Lower leg skin (tissue), 2 donors: Measurements from ENCODE around the gene MEGF10.

DNA sequence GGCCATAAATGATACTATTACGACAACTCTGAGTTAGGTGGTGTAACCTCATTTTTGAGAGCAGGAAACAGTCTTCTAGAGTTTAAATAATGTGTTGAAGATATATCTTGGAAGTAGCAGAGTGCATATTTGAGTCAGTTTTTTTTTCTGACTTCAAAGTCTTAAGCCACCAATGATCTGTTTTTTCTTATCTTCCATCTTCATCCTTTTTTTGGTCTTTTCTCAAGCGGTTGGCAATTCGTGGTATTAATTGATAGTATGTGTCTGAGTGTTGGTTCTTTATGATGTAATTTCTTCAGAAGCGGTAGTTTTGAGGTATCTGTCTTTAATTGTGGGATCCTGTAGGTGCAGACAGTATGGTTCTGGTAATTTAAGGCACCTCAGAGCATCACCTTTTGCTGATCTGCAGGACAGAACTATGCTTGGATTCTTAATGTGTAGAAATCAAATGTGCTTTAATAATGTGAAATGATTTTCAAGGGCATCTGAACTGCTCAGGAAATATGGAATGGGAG lies 3.9 kb downstream of the CSNK1G3 start:
- PRO-cap, result no peak
- RAMPAGE, long total RNA, 2 experiments, result no peak in any of the 2 experiments

DNA sequence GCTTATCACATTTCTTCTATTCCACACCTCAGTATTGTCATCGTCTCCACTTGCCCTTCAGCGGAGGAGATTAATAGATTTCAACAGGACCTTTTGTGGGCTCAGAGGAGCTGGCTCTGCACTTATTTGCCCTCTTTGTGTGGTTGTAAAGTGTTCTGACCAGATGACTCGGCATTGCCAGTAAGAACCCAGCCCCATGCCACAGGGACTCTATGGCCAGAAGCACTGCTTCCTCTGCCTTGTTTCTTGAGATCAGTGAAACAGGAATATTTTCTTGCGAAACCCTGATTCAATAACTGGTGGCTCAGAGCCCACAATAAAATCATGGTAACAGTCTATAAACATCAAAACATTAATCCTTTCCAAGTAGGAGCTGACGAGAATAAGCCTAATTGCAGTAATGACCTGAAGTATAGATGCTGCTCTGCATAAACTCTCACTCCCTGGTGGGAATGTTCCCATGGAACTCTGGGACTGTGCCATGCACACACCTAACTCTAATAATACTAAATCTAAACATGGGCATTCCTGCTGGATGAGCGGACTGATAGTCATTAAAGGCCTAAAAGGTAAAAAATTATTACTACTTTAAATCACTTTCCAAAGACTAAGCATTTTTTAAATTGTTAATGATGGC lies 344.3 kb downstream of the ZNF608 start:
- PRO-cap, result unidirectional peak, minus-strand start at position 248 of the sequence
- RAMPAGE, long total RNA, 2 experiments, result no peak in any of the 2 experiments

GRCh38 chr5:125026999-125027337 lies 280.5 kb upstream of the ZNF608 start:
- PRO-cap, result no peak
- RAMPAGE, long total RNA, 2 experiments, result no peak in any of the 2 experiments

- PRO-cap, result no peak
- RAMPAGE, long total RNA, 2 experiments, result no peak in any of the 2 experiments
Measured at GRCh38 chr5:125036525-125037074, 290.2 kb upstream of the ZNF608 start.

DNA sequence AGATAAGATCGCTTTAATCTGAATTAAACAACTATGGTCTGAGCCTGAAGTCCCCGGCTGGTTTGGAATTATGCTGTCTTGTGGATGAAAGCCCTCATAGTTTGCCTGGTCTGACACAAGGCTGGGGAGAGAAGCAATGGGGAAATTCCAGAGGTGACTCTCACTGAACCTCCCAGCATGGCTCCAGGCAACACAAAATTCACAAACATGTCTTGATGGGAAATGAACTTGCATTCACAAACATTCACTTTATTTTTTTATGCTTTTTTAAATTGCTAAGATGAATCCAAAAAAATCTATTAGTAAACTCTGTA lies 27.9 kb upstream of the GRAMD2B start:
- PRO-cap, result no peak
- RAMPAGE, long total RNA, 2 experiments, result no peak in any of the 2 experiments

GRCh38 chr5:126436492-126437011 lies 13.3 kb downstream of the GRAMD2B start:
- PRO-cap, result no peak
- RAMPAGE, long total RNA, 2 experiments, result no peak in any of the 2 experiments

DNA sequence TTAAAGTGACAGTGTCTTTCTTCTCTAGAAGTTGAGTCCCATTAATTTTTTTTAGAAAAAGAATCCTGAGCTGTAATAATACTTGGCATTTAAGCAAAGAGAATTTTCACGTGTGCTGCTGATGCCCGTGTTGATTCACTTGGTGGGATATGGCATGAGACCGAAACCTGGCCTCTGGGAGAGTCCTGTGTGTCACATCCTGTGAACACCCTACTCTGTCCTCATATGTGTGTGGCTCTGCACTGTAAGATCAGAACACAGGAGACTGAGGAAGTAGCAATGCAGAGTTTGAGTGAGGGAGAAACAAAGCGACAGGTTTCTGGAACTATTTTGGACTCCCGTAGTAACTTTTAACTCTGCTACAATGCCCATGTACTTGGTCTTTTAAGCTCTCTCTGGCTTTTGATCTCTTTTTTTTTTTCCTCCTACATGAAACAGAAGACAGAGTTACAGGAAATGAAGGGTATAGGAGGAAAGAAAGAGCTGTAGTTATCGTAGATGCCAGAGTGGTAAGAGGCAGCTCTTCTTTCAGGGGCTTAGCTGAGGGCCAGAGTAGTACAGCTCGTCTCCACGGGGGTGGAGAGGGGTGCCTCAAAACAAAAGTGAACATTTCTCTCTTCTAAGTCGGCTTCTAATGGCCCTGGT lies 26.6 kb downstream of the GRAMD2B start:
- PRO-cap, result bidirectional peak, plus-strand start at position 253 of the sequence, minus-strand start at position 141 of the sequence; unidirectional peak, plus-strand start at position 253 of the sequence
- RAMPAGE, long total RNA, 2 experiments, result no peak in any of the 2 experiments

DNA sequence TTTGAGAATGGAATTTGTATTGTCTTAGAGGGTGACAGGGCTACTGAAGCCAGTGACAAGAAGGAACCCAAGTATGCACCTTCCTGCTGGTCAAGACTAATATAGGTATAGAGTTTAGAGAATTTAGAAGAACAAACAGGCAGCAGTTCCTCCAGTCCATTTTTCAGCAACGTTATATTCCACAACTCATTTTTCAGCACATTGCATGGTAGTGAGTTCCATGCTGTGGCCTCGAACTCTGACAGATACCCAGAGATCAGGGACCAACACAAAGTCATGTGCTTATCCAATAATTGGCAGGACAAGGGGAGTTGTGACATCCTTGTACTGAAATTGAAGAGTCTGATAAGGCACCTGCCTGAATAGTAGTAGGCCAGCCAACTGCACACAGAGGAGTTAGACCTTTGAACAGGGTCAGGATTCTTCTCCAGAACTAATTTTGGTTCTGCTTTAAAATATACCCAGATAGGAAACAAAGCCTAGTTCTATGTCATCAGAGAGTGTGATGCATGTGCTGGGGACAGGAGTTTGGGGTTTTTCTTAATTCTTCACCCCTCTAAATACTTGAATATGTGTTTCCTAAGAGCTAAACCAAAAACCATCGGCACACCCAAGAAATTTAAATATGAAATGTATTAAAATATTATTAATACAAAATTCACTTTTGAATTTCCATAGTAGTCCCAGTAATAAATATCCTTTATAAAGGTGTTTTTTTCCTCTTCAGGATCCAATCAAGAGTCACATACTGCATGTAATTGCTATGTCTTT lies 46.8 kb downstream of the GRAMD2B start:
- PRO-cap, result no peak
- RAMPAGE, long total RNA, 2 experiments, result no peak in any of the 2 experiments

GRCh38 chr5:126508470-126509334 lies 85.5 kb downstream of the GRAMD2B start:
- PRO-cap, result no peak
- RAMPAGE, long total RNA, 2 experiments, result no peak in any of the 2 experiments

GRCh38 chr5:126776143-126776374 lies 877 bp upstream of the LMNB1 start:
- PRO-cap, result no peak
- RAMPAGE, long total RNA, 2 experiments, result no peak in any of the 2 experiments

DNA sequence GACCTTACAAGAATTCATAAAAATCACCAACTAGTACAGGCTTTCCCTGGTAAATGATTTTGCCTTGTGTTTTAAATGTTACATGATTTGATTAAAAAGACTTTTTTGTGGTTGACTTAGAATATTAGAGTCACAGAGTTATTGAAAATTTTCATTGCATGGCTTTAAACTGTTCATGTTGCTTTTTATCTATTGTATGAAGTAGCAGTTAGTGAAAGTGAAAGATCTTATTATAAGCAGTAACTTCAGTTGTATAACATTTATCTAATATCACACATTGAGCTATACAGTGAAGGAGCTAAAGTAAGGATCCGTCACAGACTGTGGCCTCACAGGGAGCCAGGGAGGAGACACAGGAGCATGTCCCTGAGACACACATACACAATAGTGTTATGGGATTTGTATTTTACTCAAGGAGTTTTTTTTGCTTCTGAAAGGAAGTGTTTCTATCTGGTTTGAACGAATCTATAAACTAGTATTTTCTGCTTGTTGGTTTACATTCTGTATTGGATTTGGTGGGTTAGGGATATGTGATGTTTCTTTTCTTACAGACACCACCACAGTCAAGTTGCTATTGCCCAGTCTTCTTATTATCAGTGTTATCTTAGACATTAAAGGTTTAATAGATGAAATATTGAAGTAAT lies 34.1 kb downstream of the LMNB1 start:
- PRO-cap, result no peak
- RAMPAGE, long total RNA, 2 experiments, result no peak in any of the 2 experiments

GRCh38 chr5:126853755-126854396 lies 76.9 kb downstream of the LMNB1 start:
- PRO-cap, result no peak
- RAMPAGE, long total RNA, 2 experiments, result no peak in any of the 2 experiments

GRCh38 chr5:126971449-126972009 lies 58.8 kb downstream of the MARCHF3 start:
- PRO-cap, result no peak
- RAMPAGE, long total RNA, 2 experiments, result no peak in any of the 2 experiments

DNA sequence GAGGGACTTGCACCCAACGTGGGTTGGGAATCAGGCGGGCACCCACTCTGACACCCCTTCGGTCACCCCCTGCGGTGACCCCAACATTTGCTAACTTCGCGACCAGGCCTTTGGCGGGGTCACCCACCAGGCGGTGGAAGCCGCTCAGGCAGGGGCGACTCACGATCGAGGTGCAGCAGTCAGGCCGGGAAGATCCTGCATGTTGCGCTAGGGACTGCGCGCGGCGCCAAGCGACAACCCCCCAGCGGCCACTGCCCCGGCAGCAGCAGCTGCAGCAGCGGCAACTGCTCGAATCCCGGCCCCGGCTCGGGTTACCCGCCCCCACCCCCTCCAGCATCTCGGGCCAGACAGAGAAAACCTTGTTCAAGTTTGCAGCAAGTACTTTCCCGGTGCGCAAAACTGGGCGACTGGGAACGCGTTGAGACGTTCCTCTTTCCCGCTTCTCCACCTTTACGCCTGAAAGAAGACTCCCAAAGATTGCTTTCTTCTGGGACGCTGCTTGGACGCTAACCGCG lies at the start of gene MEGF10:
Gene MEGF10 (plus strand): TSS at position 346 of the 515 bp plus-strand sequence.
- PRO-cap, result unidirectional peak, plus-strand start at position 396 of the sequence
- RAMPAGE, long total RNA, 2 experiments, result start-site peak on the plus strand in 1 of 2 experiments, centred at position 370 of the sequence, 8 reads per replicate

DNA sequence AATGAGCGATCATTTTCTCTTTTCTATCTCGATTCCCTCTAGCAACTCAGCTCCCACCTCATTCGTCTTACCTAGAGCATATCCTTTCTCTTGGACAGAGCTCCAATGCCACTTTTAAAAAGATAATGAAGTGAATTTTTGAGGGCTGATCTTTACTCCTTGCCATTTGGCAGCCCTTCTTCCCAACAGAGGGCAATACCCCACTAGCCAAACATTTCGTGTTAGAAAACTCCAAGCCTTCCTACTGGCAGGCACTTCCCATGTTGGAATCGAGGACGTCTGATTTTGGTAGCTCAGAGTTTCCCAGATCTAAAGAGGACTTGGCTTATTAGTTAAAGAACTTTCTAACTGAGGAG lies 108.0 kb upstream of the PRRC1 start:
- PRO-cap, result no peak
- RAMPAGE, long total RNA, 2 experiments, result no peak in any of the 2 experiments

- PRO-cap, result no peak
- RAMPAGE, long total RNA, 2 experiments, result no peak in any of the 2 experiments
Measured at GRCh38 chr5:127752374-127753427, 49.5 kb downstream of the CCDC192 start.

GRCh38 chr5:128167504-128168063 lies 84.0 kb downstream of the SLC12A2 start:
- PRO-cap, result no peak
- RAMPAGE, long total RNA, 2 experiments, result no peak in any of the 2 experiments

- PRO-cap, result no peak
- RAMPAGE, long total RNA, 2 experiments, result no peak in any of the 2 experiments
Measured at GRCh38 chr5:129015831-129016205, 50.5 kb downstream of the SLC27A6 start.

DNA sequence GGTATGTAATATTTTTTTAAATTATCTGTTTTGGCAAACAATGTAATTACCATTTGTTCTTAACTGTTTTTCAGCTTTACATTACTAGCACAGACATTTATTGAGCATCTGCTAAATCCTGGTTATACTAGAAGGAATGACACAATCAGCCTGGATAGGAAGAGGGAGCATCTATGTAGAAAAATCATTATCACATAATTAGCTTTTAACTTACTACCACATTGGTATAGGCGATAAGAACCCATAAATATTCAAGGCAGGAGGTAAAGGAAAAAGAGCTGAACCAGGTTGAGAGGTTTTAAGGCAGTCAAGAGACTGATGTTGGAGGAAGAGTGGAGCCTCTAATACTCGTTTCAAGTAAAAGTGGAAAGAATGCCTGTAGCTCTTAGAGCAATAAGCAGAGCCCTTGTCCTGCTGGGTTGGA lies 47.6 kb downstream of the CHSY3 start:
- PRO-cap, result no peak
- RAMPAGE, long total RNA, 2 experiments, result no peak in any of the 2 experiments

DNA sequence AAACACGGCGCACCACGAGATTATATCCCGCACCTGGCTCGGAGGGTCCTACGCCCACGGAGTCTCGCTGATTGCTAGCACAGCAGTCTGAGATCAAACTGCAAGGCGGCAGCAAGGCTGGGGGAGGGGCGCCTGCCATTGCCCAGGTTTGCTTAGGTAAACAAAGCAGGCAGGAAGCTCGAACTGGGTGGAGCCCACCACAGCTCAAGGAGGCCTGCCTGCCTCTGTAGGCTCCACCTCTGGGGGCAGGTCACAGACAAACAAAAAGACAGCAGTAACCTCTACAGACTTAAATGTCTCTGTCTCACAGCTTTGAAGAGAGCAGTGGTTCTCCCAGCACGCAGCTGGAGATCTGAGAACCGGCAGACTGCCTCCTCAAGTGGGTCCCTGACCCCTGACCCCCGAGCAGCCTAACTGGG lies 347.0 kb downstream of the HINT1 start:
- PRO-cap, result no peak
- RAMPAGE, long total RNA, 2 experiments, result no peak in any of the 2 experiments